Skin of body (tissue), 2 donors: ENCODE measurements around the genes CD300A and CD300LF.

- RAMPAGE, long total RNA = no peak
Measured at GRCh38 chr17:73719518-73720635, 75.6 kb upstream of the SDK2 start.

- RAMPAGE, long total RNA = no peak
Measured at GRCh38 chr17:73952137-73953233, 251.0 kb upstream of the RPL38 start.

GRCh38 chr17:74044948-74045312 is 158.5 kb upstream of the RPL38 start:
- RAMPAGE, long total RNA = no peak

- RAMPAGE, long total RNA = no peak
Measured at GRCh38 chr17:74215426-74216061, 2.2 kb downstream of the TTYH2 start.

GRCh38 chr17:74234941-74235422 is 21.6 kb downstream of the TTYH2 start:
- RAMPAGE, long total RNA = no peak

- RAMPAGE, long total RNA = no peak
Measured at GRCh38 chr17:74280105-74280523, 6.1 kb downstream of the DNAI2 start.

DNA sequence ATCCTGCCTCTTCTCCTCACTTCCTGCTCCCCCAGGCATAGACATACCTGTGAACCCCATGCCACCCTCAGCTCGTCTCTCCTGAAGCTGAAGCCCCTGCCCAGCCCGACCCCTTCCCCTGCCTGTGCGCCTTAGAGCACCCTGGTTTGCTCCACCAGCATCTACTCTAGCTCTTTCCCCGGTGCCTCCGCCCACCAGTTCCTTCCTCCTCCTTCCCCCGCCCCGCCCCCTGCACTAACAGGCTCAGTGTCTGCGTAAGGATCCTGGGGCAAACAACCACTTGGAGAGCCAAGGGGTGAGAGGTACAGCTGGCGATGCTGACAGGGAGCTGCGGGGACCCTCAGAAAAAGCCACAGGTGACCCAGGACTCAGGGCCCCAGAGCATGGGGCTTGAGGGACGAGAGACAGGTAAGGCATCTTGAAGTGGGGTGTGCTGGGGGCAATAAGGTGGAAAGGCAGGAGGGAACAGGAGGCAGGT is 2.0 kb downstream of the GPR142 start:
- RAMPAGE, long total RNA = no peak

DNA sequence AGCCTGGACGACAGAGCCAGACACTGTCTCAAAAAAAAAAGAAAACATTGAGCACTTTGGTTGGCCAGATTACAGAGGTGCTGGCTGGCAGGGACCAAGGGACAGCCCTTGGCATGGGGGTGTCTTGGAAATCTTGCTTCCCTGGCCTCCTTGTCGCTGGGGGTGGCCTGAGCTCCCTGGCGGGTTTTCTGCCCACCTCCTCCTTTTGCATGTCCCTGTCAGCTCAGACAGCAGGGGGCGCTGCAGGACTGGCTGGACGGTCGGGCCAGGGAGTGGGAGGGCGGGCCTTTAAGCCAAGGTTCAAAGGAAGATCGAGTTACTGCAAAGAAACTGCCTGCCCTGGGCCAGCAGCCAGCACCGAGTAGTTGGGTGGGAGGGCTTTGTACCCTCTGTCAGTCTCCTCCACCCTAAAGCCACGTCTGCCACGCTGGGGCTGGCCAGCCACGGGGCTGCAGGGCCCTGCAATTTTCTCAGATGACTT is 12.1 kb downstream of the GPR142 start:
- RAMPAGE, long total RNA = no peak

DNA sequence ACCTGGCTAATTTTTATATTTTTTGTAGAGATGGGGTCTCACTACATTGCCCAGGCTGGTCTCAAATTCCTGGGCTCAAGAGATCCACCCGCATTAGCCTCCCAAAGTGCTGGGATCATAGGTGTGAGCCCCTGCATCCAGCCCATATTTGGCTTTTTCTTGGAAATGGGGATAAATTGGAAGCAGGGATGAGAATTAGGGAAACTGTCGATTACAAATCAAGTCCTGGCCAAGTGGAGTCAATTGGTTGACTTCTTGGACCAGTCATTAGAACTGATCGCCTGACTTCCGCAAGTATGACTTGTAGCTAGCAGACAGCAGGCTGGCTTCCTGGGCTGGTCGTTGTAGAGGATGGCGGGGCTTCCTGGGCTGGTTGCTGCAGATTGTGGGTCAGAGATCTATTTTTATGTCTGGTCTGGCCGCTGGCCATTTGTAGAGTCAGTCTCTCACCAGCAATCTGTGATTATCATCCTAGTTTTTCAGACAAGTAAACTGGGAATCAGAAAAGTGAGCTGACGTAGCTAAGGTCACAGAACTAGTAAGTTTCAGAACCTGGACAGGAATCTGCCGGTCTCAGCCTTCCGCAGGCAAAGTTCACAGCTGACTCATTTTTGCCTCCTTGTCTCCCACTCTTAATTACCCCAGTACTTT is 19.0 kb downstream of the GPR142 start:
- RAMPAGE, long total RNA = no peak

DNA sequence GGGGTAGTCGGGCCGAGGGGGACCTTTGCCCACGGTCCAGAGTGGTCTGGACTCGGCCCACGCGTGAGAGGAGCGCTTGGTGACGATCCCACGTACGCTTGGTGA is 475 bp upstream of the GPRC5C start:
- RAMPAGE, long total RNA = no peak

GRCh38 chr17:74432736-74432979 is 770 bp downstream of the GPRC5C start:
- RAMPAGE, long total RNA = no peak

GRCh38 chr17:74444041-74444621 is 12.2 kb downstream of the GPRC5C start:
- RAMPAGE, long total RNA = no peak

GRCh38 chr17:74465916-74467145 is at the start of gene CD300A:
Gene CD300A, plus strand, starts transcription at chr17:74466634.
- RAMPAGE, long total RNA = no peak

GRCh38 chr17:74468862-74469379 is 2.5 kb downstream of the CD300A start:
- RAMPAGE, long total RNA = no peak

DNA sequence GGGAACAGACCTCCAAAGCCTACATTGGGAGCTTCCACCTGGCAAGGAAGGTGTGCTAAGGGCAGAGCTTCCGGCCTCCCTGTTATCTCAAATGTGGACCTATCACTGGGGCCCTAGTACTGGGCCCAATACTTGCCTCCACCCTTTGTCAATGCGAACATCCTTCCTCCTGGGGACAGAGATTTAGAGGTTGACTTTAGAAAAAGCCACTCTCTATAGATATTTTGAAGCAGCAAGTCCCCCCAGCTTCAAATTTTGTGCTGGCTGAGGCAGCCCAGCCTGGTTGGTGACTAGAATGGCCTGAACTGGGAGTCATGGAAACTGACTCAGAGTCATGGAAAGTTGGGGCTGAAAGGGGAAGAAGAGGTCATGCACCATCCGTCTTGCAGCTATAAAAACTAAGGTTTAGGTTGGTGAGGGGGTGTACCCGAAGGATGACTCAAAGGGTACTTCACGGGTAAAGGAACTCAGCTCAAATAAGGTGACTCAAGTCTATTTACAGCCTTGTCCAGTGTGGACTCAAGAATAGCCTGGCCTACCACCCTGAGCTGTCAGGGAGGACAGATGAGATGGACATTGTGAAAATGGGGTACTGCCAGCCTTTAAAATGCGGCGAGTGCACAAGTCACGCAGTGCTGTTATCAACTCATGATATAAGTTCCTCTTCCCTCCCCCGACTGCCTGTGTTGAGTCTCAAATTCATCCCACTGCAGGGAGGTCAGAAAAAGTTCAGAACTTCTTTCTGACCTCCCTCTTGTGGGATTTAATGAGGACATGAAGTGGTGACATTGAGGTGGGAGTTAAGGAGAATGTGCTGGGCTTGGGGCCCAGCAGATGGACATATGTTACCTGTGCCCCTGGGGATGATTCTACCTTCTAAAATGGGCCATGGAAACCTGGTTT is 18.6 kb downstream of the CD300LB start:
- RAMPAGE, long total RNA = no peak

DNA sequence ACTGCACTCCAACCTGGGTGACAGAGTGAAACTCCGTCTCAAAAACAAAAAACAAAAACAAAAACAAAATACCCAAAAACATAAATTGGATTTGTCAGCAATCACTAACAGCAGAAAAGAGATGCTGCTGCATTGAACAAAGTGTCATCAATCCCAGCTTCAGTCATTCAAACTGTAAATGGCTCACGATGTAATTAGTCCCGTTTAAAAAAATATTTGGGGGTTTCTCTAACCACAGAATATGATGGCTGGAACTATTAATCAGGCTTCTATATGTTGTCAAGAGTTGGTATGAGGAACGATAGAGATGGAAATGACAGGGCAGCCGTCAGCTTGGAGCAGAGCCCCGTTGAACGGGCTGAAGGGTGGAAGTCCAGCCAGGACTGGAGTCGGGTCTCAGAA is 1.5 kb downstream of the CD300LB start:
- RAMPAGE, long total RNA = no peak

- RAMPAGE, long total RNA = no peak
Measured at GRCh38 chr17:74605004-74605921, 13.2 kb upstream of the CD300LD start.

DNA sequence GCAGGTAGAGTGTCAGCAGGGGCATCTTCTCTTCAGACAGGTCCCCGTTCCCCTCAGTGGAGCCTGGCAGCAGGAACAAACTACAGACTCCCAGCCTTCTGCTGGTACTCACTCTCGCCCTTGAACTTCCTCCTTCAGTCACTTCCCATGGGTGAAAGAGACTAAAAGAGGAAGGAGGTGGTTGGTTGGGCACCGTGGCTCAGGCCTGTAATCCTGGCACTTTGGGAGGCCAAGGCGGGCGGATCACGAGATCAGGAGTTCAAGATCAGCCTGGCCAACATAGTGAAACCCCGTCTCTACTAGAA is at the start of gene CD300LF:
Gene CD300LF, minus strand, starts transcription at position 82 of the 305 bp plus-strand sequence.
- RAMPAGE, long total RNA = no peak

DNA sequence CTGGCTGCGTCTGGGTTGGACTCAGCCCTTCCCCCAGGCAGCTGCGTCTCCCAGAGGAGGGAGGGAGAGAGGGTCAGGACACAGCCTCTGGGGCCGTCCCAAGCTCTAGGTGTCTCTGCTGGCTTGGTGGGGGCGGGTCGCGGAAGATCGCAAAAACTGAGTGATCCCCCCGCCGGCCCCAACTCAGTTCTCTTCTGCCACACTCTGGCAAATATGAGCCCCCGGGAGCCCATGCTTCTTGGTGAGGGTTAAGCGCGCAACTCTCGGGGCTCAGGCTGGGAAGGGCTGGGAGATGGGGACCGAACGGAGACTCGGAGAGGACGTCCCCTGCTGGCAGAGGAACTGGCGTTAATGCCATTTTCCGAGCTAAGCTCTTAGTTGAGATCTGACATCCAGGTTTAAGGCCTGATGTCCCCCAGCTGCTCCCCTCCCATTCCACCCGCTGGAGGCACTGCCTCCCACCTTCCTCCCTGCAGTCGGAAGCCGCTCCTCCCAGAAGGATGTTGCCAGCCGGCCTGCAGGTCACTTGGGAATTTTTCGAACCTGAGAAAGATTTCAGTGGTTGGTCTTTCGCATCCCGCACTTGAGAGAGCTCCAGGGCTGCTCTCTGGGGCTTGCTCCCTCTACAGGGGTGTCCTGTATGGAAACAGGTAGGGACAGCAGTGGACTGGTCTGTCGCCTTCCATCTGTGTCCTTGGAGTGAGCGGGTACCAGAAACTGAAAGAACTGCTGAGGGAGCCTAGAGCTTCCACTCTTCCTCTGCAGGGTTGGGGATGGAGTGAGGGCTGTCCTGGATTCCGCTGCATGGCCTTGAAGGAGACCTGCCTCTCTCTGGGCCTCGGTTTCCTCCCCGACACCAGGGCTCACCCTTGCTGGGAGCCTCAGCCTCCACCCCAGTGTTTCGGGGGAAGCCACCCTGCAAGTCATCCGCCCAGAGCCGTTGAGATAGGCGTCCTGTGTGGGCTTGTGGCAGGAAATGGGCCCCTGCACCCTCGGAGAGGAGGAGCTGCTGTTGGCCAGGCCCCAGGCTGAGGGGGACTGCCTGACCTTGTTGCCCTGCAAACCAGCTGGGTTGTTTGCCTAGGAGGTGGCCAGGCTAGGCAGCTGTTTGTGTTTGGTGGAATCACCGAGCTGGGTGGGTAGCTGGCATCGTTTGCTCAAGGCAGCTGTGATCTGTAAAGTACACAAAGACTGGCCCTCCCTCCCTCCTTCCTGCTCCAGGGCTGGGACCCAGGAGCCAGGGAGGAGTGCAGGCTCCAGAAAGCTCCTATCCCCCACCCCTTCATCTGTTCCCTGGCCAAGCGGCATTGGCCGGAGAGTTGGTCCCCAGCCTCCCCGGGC is 832 bp downstream of the RAB37 start:
- RAMPAGE, long total RNA = no peak

GRCh38 chr17:74758876-74759190 is 10.4 kb downstream of the NHERF1 start:
- RAMPAGE, long total RNA = no peak